Mesenchymal stem cell of adipose (primary cell): ENCODE measurements around the genes ADM5, AP2A1, AKT1S1 and SMIM47.

DNA sequence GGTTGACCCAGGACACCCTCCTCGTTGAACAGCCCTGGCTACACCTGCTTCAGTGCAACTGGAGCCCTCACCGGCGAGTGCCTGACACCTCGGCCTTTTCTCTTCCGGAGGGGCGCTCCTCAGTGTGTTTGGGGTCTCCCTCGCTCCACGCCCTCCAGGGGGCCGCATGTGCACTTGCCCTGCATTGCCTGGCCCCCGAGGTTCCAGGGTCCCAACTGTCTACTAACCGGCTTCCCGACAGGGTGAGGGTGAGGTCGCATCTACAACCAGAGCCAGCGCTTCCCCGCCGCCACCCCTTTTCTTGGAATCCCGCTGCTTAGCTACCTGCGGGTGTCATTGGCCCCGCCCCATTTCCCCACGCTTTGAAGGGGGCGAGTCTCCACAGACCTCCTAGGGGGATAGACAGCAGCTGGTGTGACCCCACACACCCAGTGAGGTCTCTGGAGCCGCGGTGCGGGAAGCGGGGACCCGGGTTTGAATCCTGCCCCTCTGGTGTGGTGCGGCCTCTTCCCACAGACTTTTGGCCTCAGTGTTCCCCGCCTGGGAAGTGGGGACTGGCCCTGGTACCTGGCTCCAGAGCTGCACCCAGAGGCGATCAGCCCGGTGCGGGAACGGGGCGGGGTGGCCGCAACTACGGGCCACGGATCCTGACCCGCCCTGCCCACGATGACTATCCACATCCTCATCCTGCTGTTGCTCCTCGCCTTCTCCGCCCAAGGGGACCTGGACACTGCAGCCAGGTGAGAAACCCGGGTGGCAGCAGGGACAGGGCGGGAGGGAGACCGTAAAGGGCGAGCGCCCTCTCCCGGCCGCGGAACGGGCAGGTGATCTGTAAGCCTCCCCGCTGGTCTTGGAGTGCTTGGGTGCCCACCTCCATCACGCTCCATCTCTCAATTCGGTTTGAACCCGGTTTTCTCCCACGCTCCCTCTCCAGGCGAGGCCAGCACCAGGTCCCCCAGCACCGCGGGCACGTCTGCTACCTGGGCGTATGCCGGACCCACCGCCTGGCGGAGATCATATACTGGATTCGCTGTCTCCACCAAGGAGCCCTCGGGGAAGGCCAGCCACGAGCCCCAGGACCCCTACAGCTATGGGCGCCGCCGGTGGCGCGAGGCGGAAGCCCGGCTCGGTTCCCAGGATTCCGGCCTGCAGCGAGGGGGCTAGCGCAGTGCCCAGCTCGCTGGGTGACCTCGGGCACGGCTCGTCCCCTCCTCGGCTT is at the start of gene ADM5:
Gene ADM5 (plus strand): TSS at position 423 of the 1,219 bp plus-strand sequence.
- CAGE, long polyA plus RNA = no peak

- CAGE, long polyA plus RNA = no peak
Measured at GRCh38 chr19:49718423-49718980, 27.6 kb downstream of the CPT1C start.

- CAGE, long polyA plus RNA = no peak
Measured at GRCh38 chr19:49727344-49728103, 35.6 kb downstream of the TSKS start.

- CAGE, long polyA plus RNA = no peak
Measured at GRCh38 chr19:49766227-49767421, at the start of gene AP2A1. Gene AP2A1, plus strand, starts transcription at chr19:49767001.

DNA sequence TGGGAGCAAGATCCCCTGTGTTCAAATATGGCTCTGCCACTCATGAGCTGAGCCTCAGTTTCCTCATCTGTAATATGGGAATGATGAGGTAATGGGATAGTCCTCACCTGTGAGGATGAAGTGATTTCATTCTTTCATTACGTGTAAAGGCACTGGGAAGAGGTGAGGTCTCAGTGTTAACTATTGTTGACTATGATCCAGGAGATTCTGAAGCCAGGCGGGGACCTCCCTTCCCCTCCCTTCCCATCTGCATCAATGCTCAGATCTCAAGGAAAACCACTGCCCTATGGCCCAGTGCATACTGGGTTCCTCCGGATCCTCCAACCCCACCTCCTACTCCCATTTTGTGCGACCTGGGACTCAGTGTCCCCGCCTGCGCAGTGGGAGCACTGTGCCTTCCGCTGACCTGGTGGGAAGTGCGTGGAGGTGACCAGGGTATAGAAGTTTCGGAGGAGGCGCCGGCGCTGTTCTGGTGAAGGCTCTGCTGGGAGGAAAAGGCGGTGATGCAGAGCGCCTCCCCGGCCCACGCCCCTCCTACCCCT is 5.0 kb downstream of the FUZ start:
- CAGE, long polyA plus RNA = no peak

GRCh38 chr19:49808550-49809689 is 4.2 kb downstream of the FUZ start:
- CAGE, long polyA plus RNA = no peak

DNA sequence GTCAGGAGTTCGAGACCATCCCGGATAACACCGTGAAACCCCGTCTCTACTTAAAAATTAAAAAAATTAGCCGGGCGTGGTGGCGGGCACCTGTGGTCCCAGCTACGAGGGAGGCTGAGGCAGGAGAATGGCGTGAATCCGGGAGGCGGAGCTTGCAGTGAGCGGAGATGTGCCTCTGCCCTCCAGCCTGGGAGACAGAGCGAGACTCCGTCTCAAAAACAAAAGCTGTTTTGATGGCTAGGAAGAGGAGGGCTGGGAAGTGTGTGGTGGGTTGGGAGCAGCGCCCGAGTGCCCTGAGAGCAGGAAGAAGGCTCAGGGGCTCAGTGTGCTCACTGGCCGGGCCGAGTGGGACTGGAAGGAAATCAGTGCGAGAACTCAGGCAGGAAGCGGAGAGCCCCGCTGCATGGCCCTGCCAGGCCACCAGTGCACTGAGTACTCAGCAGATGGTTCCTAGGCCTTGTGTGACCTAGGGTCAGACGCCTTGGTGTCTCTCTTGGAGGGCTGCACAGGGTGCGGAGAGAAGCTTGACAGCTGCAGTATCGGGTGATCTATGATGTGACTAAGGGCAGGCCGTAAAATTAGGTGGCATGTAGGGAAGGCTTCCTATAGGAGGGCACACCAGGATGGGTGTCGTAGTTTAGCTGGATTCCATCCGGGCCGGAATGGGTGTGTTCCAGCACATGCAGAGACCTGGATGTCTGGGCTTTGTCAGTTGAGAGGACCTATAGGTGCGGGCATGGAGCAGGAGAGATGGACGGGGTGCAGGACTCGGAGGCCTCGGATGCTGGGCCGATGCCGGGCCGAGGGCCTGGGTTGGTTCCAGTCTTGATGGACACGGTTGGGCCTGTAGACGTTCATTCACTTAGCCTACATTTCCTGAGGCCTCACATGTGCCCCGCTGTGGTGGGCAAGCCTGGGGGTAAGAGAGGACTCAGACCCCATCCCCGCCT is 8.3 kb downstream of the MED25 start:
- CAGE, long polyA plus RNA = no peak

DNA sequence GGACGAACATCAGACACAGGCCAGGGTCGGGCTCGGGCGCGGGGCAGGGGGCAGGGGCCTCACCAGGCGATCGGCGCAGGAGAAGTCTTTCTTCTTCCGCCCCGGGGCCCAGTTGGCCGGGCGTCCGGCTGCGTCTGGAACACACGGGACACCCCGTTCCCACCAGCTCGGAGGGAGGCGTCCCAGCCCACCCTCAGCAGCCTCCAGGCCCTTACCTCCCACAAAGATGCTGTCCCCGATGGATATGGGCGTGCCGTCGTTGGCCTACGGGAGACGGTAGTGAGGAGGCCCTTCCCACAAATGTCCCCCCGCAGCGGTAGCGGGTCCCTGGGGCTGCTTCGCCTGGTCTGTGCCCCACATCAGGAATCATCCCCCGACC is 4.9 kb downstream of the PNKP start:
- CAGE, long polyA plus RNA = no peak

GRCh38 chr19:49877222-49877584 is at the start of gene AKT1S1:
Gene AKT1S1, minus strand, starts transcription at chr19:49877355.
- CAGE, long polyA plus RNA = no peak

- CAGE, long polyA plus RNA = no peak
Measured at GRCh38 chr19:49887211-49887883, 9.3 kb downstream of the IL4I1 start.

GRCh38 chr19:49924629-49925153 is 4.3 kb upstream of the ATF5 start:
- CAGE, long polyA plus RNA = no peak

GRCh38 chr19:49997856-49998193 is 27.3 kb downstream of the VRK3 start:
- CAGE, long polyA plus RNA = no peak

DNA sequence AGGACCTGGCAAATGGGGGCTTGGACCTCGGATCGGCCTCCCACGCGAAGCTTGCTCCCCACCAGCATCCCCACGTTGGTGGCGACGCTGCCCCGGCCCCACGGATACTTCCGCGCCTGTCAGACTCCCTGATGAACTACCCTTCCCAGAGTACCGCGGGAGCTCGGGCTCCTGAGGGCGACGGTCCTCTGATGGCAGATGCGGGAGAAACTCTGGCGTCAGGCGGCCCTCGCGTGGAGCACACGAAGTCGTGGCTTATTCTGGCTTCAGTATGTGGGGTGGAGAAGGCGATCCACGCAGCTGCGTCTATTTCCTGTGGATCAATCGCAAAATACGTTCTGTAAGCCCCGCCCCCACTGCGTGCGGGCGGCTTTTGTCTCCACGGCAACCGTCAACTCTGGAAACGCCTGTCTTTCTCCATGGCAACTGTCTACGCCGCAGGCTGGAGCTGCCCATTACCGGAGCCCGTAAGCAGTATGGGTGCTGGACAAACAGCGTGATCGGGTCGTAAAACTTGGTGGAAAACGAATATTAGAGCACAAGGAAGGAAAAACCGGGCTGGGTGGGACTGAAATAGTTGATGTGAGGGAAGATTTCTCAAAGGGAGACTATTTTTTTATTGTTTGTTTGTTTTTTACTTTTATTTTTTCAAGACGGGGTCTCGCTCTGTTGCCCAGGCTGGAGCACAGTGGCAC is 25.1 kb downstream of the ZNF473 start:
- CAGE, long polyA plus RNA = no peak

GRCh38 chr19:50257261-50257701 is 53.9 kb downstream of the MYH14 start:
- CAGE, long polyA plus RNA = no peak

- CAGE, long polyA plus RNA = no peak
Measured at GRCh38 chr19:50380211-50380540, 3.9 kb downstream of the NR1H2 start.

DNA sequence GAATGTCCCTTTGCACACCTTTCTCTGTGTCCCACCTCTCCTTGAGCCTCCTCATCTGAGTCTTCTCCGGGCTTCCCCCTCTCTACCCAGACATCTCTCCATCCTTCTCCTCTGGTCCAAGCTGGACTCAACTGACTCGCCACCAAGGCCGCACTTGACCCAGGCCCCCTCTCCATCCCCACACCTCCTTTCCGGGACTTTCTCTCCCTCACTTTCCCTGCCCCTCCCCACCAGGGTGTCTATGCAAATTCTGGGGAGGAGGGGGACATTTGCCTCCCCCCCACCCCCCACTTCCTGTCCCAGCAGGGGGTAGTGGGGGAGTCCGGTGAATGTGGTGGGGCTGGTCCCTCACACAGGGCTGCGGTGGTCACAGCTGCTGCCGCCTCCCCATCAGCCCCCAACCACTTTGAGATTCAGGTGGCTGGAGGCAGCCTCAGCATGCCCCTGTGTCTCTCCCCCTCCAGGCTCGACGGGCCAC is 783 bp downstream of the SPIB start:
- CAGE, long polyA plus RNA = no peak

GRCh38 chr19:50497940-50498515 is 13.0 kb downstream of the JOSD2 start:
- CAGE, long polyA plus RNA = no peak

DNA sequence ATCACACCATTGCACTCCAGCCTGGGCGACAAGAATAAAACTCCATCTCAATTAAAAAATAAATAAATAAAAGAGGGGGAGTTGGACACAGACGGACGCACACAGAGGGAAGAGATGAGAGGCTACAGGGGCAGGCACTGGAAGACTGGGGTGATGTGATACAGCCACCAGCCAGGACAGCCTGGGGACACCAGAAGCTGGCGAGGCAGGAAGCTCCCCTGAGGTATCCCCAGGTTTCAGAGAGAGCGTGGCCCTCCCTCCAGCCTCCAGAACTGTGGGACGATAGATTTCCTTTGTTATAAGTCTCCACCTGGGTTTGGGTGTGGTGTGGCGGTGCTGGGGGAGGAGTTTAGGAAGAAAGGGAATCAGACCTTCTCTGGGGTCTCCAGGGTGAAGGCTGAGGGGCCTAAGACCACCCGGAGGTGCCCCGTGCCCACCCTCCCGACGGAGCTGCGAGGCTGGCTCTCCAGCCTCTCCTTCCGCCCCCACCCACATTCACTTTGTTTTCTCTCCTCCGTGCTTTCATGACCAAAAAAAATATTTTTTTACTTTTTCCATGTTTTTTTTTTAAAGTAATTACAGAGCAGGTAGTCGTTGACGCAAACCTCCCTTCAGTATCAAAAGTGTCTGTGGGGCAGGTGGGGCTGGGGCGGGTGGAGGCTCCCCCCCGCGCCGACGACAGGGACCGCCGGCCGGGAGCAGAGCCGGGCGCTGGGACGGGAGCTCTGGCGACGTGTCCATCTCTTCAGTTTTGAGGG is 2.8 kb upstream of the ASPDH start:
- CAGE, long polyA plus RNA = no peak

GRCh38 chr19:50724225-50724967 is 1.2 kb downstream of the CLEC11A start:
- CAGE, long polyA plus RNA = no peak

GRCh38 chr19:50786089-50786478 is at the start of gene SMIM47:
Gene SMIM47, minus strand, starts transcription at chr19:50786160.
- CAGE, long polyA plus RNA = no peak